ENCODE data around the gene GSTK1.

DNA sequence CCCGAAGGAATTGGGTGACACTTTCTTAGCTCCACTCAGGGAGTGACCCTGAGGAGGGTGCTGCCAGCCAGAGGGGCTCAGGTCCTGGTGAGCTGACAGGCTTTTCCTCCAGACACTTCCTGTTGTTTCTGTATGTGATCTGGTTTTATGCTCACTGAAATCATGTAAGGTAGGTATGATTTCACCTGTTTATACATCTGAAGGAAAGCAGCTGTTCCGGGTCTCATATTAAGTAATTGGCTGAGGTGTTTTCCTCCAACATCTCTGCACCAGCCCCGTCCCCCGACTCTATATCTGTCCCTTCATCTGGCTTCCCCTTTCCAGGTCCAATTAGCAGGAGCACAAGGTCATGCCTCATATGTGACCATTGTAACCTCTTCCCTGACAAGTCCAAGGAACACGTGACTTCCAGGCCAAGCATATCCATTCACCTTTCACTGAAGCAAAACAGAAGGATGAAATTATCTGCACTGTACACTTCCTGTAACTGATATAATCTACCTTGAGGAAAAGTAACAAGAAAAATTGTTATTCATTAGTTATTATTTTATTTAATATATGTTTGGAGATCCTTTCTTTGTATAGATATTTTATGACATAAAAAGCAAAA lies 66.5 kb upstream of the PRSS58 start:
- PRO-cap, result no peak

DNA sequence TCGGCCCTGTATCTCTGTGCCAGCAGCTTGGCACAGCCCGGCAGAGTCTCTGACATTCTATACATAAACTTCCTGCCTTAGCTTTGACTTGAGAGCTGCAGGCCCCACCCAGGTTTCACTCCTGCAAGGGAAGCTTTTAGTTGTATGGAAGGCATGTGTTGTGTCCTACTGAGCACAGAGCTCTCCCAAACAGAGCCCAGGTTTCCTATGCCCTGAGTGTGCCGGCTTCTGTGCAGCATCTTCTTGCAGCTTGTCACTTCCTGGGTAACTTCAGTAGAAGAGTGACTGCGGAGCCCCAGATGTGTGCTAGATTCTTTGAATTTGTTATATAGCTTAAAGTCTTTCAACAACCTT lies 205.7 kb upstream of the PRSS58 start:
- PRO-cap, result no peak

DNA sequence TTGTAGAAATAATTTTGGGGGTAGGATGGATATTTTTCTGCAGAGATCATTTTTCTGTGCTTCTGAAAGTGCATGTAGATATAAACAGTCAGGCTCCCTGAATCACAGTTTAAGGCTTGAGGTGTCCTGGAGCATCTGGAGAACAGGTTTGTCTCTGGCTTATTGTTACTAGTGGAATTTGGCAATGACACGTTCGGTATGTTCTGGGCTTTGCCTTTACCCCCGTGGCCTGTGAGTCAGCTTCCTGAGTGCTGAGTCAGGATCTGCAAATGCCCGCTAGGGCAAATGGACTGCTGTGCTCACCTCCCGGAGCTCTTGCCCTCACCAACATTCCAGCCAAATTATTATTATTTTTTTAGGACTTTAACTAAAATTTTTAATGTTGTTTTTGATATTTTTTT lies 192.6 kb upstream of the PRSS1 start:
- PRO-cap, result no peak

- PRO-cap, result no peak
Observed at GRCh38 chr7:142587597-142588061, 161.6 kb upstream of the PRSS1 start.

DNA sequence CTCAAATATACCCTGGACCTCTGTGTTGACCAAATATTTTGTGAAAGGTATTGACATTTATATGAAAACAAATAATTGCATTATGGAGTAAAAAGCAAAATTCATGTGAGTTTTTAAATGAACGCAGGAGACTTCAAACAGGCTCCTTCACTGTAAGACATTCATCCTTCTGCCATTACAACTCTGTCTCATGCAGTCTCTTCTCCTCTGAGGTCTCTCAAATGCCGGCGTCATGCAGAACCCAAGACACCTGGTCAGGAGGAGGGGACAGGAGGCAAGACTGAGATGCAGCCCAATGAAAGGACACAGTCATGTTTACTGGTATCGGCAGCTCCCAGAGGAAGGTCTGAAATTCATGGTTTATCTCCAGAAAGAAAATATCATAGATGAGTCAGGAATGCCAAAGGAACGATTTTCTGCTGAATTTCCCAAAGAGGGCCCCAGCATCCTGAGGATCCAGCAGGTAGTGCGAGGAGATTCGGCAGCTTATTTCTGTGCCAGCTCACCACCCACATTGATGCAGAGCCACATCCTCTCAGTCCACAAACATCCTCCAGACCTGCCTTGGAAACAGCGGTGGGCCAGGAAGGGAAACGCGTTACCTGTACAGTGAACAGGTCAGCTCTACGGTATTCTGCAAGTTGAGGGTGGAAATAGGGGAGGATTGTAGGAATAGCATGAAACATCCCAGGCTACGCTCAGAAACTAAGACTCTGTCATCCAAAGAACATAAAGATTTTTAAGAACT lies 133.2 kb upstream of the PRSS1 start:
- PRO-cap, result no peak

- PRO-cap, result no peak
Observed at GRCh38 chr7:142646332-142646977, 102.8 kb upstream of the PRSS1 start.

DNA sequence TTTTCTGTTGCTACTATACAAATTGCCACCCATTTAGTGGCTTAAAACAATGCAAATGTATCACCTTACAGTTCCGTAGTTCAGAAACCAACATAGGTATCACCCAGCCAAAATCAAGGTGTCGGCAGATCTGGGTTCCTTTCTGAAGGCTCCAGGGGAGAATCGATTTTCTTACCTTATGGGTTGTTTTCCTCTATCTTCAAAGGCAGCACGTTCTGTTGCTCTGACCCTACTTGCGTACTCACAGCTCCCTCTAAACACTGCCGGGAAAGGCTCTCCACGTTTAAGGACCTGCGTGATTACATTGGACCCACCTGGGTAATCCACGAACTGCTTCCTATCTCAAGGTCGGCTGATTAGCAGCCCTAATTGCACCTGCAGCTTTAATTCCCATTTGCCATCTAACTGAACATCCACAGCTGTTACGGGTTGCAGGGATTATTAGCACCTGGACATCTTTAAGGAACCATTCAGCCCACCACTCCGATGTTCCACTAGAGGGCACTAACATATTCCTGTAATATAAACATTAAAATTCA lies 37.2 kb upstream of the PRSS1 start:
- PRO-cap, result no peak

DNA sequence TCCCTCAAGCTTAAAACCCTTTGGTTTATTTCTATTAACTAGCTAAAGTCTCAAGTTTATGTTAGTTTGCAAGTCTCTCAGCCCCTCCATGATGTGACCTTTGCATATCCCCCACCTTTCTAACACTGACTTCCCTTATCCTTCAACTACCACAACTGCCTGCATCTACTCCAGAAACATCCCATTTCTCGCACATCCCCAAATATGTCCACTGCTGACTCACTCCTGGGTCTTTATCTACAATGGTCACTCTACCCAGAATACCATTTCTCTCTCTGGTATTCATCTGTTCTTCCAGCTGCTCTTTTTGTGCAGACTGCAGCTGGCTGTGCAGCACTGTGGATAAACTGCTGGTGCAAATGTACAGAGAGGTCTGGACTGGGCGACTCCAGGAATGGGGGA lies 32.7 kb upstream of the PRSS1 start:
- PRO-cap, result no peak

DNA sequence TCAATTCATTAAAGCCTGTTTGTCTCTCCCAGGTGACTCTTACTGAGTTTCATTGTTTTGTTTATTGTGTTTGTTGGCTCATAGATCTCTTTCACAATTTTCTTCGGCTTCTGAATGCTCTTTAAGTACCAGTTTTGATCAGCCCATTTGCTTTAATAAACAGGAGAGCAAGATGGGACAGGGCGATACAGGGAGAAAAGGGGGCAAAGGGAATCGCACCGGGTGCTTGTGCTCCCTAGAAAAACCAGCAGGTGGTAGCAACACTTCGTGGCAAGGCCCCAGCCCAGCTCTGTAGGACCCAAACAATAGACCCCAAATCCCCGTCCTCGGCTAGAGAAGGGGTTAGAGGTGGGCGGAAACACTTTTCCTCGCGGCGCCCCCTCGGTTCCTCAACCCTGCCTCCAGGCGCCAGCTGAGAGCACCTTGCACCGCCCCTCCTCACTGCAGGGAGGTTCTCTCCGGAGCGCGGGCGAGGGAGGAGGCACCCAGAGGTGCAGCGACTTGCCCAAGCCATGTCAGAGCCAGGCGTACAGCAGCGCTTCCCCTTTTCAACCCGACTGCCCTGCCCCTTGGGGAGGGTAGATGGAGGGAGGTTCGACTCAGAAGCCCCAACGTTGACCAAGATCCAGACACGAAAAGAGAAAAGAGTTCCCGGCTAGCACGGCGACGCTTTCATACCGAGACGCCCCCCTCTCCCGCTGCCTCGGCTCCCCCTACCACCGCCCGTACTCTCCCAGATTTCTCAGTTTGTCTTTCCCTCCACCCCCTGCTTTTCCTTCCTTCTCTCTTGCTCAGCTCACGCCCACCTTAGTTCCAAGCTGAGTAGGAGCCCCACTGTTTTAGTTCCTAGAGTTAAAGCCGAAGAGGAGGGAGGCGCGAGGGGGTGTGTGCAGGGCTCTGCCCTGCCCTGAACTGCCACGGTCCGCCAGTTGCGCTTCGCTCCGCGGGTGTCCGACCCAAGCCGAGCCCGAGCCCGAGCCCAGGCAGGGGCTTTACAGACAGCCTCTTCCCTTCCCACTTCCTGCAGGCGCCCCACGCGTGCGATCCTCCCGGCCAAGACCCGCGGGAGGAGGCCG lies 741 bp upstream of the EPHB6 start:
- PRO-cap, result bidirectional peak, plus-strand start at position 842 of the sequence, minus-strand start at position 645 of the sequence; bidirectional peak, plus-strand start at position 886 of the sequence, minus-strand start at position 914 of the sequence

- PRO-cap, result no peak
Observed at GRCh38 chr7:142855573-142856483, 952 bp downstream of the EPHB6 start.

DNA sequence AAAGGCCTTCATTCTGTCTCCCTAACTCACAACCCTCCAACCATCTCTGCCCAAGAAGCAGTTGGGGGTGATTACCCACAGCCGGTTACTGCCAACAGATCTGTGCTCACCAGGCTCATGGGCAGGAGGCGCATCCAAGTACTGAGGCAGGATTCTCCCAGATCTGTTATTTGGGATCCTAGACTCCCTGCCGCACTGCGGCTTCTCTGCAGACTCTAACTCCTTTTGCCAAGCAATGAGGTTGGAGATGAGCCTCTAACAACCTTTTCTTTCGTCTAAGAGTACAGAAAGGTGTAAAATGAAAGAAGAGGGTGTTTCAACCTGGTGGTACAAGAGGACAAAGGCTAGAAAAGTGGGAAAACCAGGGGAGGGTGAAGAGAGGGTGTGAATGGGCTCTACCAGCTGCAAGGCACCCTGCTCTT lies 950 bp upstream of the LLCFC1 start:
- PRO-cap, result no peak

DNA sequence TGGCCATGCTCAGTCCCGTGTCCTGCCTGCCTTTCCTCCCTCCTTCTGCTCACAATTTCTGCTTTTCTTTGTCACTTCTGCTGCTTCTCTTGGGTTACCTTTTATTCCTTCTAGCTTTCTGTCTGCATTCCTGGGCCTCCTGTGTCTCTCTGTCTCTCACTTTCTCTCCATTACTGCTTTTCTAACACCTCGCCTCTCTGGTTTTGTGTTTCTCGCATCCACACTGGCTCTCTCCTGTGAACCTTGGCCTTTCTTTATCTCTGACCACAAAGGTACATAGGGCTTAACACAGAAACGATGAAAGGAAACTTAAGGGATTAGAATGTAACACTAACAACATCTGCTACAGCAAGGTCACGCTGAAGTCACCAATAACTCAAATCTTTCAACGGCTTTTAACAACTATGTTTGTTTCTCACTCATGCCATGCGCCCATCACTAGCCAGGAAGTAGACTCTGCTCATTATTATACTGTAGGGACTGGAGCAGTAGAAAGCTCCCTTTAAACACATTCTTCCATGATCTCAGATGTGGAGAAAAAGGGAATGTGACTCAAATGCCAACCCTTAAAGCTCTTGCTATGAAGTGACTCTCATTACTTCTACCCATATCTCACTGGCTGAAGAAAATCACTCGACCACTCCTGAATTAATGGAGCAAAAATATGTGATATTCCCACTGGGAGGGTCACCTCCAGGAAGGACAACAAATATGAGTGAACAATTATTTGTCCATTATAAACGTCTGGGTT lies 9.3 kb upstream of the OR6V1 start:
- PRO-cap, result no peak

GRCh38 chr7:143263253-143264248 lies at the start of gene GSTK1:
Gene GSTK1 (plus strand): TSS chr7:143263441.
- PRO-cap, result bidirectional peak, plus-strand start at chr7:143263491, minus-strand start at chr7:143263549; bidirectional peak, plus-strand start at chr7:143263674, minus-strand start at chr7:143263756

DNA sequence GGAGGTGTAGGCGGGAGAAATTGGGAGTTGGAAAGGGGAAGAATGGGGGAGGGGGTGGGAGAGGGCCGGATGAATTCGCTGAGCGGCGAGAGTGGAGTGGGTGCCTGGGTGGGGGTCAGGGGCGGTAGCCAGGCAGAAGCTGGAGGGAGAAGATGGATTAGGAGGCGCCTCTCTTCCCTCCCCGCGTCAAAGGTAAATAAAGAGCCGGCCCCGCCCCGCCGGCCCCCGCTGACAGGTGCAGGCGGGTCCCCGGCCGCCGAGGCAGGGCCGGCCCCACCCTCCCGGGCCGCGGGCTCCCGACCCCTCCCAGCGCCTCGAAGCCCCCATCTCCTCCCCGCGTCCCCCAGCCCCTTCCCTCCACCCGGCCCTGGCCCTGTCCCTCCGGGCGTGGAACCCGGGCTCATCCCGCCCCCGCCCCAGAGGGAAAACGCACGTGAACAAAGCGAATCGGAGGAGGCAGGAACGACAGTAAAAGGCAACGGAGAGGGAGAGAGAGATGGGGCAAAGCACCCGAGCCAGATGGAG lies 868 bp downstream of the FAM131B start:
- PRO-cap, result bidirectional peak, plus-strand start at position 238 of the sequence, minus-strand start at position 154 of the sequence

DNA sequence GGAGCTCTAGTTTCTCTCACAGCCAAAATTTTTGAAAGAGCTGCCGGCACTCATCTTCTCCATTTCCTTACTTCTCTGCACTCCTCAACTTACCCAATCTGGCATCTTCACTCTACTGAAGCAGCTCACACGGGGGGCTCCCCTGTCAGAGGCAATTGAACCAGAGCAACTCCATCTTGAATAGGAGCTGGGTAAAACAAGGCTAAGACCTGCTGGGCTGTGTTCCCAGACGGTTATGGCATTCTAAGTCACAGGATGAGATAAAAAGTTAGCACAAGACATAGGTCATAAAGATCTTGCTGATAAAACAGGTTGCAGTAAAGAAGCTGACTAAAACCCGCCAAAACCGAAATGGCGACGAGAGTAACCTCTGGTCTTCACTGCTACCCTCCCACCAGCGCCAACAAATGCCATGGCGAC lies 7.7 kb upstream of the FAM131B start:
- PRO-cap, result no peak

DNA sequence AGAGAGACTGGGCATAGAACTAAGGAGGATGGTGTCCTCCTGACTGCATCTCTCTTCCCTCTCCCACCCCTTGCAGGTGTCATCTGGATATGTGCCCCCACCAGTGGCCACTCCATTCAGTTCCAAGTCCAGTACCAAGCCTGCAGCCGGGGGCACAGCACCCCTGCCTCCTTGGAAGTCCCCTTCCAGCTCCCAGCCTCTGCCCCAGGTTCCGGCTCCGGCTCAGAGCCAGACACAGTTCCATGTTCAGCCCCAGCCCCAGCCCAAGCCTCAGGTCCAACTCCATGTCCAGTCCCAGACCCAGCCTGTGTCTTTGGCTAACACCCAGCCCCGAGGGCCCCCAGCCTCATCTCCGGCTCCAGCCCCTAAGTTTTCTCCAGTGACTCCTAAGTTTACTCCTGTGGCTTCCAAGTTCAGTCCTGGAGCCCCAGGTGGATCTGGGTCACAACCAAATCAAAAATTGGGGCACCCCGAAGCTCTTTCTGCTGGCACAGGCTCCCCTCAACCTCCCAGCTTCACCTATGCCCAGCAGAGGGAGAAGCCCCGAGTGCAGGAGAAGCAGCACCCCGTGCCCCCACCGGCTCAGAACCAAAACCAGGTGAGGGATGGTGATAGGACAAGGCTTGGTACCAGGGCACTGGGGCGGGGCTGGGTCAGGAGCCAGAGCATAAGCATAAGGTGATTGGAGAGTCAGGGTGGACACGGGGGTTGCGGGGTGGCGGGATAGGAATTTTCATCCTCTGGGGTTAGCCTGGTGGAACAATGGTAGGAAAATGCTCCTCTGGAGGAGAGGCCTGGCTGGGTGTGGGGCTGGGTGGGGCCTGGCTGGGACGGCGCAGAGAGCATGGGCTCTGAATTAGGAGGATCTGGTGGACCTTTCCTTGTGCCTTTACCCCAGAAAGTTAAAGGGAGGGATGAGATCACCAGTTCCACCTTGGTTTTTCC lies 1.9 kb downstream of the ZYX start:
- PRO-cap, result no peak

DNA sequence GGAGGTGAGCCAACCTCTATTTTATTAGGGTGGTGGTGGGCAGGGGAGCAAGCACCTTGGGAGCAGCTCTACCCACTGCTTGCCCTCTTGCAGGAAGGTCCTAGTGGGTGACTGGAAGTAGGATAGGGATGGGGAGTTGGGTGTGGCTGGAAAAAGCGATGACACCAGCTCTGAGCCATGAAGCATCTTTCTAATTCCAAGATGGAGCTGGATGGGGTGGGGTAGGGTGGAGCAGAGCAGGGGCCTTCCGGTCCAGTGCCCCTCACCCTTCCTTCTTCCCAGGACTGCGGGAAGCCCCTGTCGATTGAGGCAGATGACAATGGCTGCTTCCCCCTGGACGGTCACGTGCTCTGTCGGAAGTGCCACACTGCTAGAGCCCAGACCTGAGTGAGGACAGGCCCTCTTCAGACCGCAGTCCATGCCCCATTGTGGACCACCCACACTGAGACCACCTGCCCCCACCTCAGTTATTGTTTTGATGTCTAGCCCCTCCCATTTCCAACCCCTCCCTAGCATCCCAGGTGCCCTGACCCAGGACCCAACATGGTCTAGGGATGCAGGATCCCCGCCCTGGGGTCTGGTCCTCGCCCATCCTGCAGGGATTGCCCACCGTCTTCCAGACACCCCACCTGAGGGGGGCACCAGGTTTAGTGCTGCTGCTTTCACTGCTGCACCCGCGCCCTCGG lies 9.3 kb downstream of the ZYX start:
- PRO-cap, result no peak

DNA sequence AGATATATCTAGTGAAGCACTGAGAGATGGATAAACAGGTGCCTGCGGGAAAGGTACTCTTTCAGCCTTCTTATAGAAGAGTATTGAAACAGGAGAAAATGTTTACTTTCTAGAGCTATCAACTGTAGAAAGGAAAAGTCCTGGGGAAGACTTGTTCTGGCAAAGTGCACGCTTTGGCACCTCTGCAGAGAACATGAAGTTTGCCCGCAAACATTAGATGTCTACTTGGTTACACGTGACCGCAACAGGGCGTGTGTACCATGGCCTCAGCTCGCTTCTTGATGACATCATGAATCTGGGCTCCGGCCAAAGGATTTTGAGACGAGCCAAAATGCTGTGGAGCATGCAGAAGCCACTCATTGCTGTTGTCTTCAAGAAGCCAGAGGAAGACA lies 8.6 kb upstream of the TAS2R60 start:
- PRO-cap, result no peak

DNA sequence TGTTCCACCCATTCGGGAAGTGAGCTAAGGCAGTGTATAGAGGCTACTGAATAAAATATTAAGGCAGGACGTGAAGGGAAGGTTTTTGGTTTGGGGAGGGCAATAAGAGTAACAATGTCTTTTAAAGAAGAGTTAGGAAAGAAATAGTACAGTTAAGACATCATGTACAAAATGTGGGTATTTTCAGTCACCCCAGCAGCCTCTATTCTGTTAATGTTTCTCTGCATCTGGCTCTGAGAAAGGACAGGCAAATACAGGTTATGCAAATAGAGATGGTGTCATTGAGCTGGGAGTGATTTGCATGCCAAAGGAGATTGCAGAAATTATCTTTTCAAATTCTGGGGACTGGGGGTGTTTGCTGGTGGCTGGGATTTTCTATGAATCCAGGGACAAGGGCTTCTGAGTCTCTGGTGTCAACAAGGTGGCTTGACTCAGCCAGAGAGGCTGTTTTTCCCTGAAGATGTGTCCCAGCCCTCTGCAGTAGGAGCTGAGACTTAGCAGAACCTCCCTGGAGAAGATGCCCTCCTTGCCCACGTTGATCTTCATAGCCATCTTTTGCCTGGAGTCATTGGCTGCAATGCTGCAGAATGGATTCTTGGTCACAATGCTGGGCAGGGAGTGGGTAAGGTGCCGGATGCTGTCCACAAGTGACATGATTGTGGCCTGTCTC lies 6.6 kb upstream of the TAS2R60 start:
- PRO-cap, result no peak

GRCh38 chr7:144197996-144198491 lies 2.4 kb upstream of the ARHGEF35 start:
- PRO-cap, result no peak

All from WTC11 (cell line).